AG09309 (cell line): ENCODE results near the gene COL9A3.

DNA sequence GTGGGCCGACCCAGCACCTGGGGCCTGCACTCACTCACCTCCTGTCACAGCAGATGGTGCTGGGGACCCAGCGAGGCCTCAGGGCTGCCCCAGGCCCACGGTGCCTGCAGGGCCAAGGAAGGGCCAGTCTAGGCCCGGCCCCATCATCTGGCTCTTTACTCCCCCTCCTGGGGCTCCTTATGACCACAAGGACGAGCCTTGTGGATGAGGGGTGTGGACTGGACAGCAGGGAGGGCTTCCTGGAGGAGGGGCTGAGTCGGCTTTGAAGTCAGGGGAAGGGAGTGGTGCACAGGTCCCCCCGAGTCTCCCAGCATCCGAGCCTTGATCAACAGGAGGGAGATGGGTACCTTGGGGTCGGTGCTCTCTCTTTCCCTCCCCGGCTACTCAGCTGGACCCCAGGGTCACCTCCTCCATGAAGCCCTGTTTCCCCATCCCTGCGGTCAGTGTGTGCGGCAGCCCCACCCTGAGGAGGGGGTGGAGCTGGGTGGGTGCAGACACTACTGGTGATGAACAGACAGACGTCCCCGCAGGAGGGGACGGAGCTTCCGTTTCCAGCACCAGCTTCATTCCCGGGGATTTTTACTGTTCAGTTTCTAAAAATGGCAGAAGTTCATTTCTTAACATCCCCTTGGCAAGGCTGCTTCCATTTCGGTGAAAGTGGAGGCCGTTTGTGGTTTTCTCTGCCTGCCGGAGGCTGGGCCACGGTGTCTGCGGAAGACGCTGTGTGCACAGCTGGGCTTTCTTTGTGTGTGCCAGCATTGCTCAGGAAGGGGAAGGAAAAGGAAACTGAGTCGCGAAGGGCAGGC is 19.5 kb downstream of the NTSR1 start:
- RRBS: no CpG with 5 or more reads among the region's 25 CpGs

GRCh38 chr20:62772976-62773595 is 23.2 kb upstream of the MRGBP start:
- RRBS: no CpG with 5 or more reads among the region's 11 CpGs

- RRBS: no CpG with 5 or more reads among the region's 7 CpGs
These were observed 4.9 kb upstream of the MRGBP start for GRCh38 chr20:62791415-62791768.

DNA sequence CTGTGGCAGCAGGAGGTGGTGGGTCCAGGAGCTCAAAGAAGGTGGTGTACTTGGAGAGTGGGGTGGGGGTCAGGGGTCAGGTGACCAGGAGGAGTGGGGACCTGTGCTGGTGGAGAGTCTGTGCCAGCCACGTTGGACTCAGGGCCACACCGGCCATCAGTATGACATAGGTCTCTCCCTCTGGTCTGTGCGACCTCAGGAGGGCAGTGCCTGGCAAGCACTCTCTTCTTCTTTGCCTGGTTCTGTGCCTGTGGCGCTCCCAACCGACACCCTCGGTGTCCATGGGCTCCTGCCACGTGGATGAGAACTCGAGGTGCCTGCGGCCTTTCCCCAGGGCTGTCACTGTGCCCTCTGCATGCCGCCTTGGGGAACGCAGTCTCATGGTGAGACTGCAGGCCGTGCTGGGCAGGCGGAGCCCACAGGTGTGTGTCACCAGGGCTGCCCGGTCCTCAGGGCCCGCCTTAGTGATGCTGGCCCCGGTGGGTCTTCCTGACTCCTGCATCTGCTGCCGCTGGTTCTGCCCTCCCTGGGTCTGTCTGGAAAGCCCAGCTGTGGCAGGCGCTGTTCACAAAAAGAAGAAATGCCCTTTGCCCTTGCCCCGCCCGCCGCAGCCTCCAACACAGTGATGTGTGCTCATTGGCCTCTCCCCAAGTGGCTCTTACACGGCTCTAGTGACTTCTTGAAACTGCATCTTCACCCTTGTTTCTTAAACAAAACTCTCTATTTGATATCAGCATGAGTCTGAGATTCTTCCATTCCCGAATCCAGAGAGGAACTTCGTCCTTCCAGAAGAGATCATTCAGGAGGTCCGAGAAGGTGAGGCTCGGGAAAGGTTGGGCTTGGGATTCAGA is 1.8 kb downstream of the MRGBP start:
- RRBS: no CpG with 5 or more reads among the region's 26 CpGs

GRCh38 chr20:62816892-62817922 is at the start of gene COL9A3:
TSS of gene COL9A3 (plus strand) at chr20:62817050.
- RRBS: 13% methylated on average over 62 of the region's 109 CpGs

- RRBS: no CpG with 5 or more reads among the region's 25 CpGs
These were observed 6.8 kb downstream of the COL9A3 start for GRCh38 chr20:62823548-62824198.

DNA sequence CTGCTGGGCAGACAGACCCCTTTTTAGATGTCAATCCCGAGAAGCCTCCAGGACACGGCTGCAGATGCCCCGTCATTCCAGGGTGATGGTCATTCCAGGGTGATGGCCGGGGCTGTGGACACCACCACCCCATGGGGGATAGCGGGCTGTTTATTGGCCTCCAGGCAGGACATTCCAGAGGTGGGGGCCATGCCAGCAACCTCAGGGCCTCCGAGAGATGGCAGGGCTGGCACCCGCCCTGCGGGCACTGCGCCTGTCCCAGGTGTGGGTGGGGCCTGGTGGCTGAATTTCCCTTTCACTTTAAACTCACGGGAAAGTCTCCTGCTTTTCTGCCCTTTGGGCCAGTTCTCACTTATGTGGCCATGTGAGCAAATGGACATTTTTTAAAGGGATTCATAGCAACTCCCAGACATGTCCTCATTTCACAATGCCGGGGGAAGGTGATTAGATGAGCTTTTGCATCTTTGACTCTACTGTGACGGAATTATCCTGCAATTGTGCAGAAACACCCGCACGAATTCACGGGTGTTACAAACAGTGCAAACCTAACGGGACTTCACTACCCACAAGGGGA is 14.6 kb downstream of the COL9A3 start:
- RRBS: no CpG with 5 or more reads among the region's 16 CpGs

GRCh38 chr20:62840065-62840579 is 21.5 kb downstream of the TCFL5 start:
- RRBS: 63% methylated on average over 3 of the region's 21 CpGs

DNA sequence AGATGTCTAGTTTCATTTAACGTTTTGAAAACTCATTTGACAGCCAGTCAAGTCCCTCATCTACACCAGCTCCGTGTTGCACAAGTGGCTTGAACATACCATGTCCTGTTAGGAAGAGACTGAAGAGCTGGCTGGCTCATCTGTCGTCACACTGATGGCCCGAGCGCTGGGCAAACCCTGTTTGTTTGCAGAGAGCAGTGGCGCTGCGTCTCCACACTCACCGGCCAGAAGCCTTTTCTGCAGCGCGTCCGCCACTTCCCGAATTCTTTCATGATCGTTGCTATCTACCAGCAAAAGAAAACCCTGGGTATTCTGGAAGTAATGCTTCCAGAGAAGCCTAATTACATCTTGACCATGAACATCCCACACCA is 10.6 kb upstream of the TCFL5 start:
- RRBS: no CpG with 5 or more reads among the region's 13 CpGs

DNA sequence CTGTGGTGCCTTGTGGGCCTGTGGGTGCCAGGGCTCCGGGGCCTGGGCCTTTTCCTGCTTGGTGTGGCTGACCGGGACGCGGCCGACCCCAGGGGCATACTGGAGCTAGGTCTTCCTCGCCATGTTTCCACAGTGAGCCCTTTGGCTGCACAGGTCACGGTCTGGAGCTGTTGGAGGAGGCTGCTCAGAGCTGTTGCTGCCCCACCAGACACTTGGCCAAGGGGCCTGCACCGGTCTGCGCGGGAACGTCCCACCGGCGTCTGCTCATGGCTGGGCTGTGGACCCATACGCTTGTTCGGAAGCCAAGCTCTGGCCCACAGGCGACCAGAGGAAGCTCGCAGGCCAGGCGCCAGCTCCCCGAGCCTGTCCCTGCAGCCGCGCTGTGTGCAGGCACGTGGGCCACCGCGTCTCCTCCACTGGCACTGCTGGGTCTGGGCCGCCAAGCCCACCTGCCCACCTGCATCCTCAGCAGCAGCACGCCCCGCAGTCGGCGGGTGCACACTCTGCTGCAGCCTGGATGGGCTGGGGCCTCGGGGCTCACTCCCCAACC is 15.3 kb upstream of the TCFL5 start:
- RRBS: no CpG with 5 or more reads among the region's 30 CpGs

DNA sequence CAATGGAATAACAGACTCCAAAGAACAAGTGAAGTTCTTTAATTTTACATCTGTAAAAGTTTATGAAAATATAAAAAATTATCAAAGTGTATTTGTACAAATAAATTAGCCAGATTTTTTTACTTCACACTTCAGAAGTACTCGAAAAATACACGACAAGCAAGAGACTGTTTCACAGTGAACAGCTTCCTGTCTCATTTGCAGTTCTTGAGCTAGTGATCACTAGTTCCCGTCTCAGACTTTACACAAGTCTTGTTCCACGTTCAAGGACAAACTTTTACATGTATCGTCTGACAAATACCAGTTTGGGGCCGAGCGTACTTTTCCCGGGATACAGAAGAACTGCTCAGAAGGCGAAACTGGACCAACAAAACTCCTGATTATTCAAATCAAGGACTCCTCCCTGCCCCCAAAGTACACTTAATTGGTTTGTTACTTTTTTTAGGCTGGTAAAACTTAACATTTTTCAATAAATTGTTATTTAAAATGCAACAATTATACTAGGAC is 16.5 kb upstream of the TCFL5 start:
- RRBS: no CpG with 5 or more reads among the region's 9 CpGs

DNA sequence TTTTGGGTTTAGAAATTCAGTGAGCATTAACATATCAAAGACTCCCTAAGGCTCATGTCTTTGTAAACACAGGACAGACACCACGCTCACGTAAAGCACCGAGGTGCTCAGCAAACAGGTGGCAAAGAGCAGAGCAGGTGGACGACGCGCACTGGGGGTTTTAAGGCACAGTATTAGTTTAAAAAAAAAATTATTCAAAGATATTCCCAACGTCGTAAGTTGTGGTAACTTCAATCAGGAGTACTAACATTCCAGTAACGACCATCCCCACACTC is 22.3 kb upstream of the TCFL5 start:
- RRBS: no CpG with 5 or more reads among the region's 9 CpGs

- RRBS: no CpG with 5 or more reads among the region's 11 CpGs
These were observed 28.3 kb downstream of the DIDO1 start for GRCh38 chr20:62897995-62898445.

DNA sequence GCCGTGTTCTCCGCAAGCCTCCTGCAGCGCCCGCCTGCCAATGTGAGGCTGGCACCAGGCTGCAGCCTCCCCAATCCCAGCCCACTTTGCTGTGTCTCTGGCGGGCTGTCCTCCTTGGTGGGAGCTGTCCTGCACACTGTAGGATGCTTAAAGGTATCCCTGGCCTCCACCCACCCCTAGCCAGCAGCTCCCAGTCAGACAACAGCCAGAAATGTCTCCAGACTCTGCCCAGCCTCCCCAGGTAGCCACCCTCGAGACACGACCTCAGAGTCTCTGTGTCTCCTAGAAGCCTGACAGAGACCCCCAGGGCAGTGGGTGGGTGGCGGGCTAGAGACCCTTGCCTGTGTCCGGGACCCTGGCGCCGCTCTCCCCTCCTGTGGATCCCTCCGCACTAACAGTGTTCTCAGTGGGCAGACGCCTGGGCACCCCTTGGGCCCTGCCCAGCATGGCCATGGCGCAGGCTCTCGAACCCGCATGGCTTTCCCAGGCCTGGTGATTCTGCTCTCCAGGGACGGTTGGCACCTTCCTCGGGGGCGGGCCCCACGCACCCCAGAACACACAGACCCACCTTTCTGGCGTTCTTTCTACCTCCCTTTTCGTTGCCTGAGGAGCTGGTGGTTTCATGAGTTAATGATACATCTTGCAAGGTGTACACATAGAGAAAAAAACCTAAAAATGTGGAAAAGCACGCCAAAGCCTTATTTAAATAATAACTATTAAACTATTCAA is 15.5 kb downstream of the SLC17A9 start:
- RRBS: no CpG with 5 or more reads among the region's 23 CpGs

- RRBS: no CpG with 5 or more reads among the region's 4 CpGs
These were observed 19.2 kb downstream of the YTHDF1 start for GRCh38 chr20:63196767-63197180.

GRCh38 chr20:63206670-63207300 is 9.1 kb downstream of the YTHDF1 start:
- RRBS: 94% methylated on average over 1 of the region's 12 CpGs

DNA sequence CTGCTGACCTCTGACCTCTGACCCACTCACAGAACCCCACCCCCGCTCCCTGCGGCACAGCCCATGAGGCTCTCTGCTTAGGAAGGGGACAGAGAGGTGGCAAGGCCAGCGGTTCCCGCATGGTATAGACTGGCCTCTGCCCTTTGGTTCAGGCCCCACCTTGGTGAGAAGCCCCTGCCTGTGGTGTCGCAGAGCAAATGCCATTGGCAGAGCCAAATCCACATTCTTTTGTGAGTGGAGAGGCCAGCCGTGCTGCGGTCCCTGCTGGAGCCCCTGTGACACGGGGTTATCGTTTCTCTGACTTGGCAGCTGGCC is 2.1 kb upstream of the CHRNA4 start:
- RRBS: no CpG with 5 or more reads among the region's 9 CpGs

- RRBS: no CpG with 5 or more reads among the region's 8 CpGs
These were observed 1.8 kb downstream of the EEF1A2 start for GRCh38 chr20:63497056-63497426.

DNA sequence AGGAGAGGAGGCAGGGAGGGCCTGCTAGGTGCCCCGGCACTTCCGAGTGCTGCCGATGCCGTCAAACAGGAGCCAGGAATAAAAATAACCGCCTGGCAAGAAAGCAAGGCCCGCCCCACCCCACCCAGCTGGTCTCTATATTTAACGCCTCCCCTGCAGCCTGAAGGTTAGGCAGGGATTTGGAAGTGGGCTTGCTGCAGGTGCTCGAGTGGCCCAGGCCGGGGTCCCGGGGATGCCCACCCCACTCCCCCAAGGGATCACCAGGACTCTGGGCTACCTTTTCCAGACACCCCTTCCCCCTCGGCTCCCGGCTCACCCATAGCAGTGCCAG is 1.6 kb upstream of the EEF1A2 start:
- RRBS: 56% methylated on average over 3 of the region's 12 CpGs

DNA sequence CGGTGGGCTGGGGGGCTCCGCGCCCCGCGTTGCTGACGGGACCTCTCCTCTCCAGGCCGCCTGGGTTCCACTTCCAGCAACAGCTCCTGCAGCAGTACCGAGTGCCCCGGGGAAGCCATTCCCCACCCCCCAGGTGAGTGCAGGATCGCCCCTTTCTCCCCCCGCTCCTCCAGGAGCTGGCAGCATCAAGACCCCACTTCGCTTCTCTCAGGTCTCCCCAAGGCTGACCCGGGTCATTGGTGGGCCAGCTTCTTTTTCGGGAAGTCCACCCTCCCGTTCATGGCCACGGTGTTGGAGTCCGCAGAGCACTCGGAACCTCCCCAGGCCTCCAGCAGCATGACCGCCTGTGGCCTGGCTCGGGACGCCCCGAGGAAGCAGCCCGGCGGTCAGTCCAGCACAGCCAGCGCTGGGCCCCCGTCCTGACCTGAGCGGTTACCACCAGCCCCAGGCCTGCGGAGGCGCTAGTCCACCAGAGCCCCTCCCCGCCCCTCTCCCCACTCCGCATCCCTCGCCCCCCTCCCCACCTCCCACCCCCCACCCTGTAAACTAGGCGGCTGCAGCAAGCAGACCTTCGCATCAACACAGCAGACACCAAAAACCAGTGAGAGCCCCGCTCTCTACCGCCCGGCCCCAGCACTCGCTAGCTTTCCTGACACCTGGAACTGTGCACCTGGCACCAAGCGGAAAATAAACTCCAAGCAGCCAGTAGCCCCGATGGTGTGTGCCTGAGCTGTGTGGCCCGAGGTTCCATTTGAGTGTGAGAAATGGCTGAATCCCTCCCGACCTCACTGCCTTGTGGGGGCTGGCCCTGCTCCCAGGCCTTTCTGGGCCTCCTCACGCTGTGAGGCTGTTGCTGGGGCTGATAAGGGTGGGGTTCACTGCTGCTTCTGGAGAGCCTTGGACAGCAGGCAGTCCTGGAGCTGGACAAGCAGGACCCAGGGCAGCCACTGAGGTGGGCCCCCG is 1.2 kb downstream of the PPDPF start:
- RRBS: 4% methylated on average over 7 of the region's 44 CpGs